Measurements from ENCODE around the gene KPNA2.

GRCh38 chr17:67825638-67826689 is 661 bp downstream of the BPTF start:
- RRBS = under 1% methylated on average over 13 of the region's 93 CpGs

GRCh38 chr17:68035627-68036722 is at the start of gene KPNA2:
TSS of gene KPNA2 (plus strand) at chr17:68035735.
- RRBS = under 1% methylated on average over 21 of the region's 74 CpGs

DNA sequence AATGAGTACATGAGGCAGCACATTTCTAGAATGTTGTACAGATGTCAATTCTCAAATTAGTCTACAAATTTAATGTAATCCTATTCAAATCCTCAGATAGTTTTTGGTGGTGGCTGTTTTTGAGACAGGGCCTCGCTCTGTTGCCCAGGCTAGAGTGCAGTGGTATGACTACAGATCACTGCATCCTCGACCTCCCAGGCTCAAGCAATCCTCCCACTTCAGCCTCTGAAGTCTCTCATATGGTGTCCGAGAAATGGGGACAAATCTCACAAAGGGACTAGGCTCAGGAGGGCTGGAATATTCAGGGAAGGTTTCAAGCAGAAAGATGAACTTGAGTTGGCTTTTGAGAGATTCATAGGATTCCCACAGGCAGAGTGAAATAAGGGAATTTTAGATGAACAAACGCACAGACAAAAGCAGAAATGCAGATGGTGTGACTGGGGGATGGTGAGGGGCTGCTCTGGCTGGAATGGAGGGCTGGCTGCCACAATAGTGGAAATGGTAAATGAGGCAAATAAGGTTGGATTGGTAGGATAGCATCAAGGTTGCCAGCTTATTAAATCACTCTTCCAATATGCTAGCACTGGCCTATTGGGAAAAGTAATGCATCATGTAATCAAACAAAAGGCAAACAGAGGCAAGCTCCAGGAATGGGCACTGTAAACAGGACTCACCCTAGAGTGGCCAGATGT is 89.0 kb downstream of the KPNA2 start:
- RRBS = no CpG with 5 or more reads among the region's 4 CpGs

GRCh38 chr17:68205199-68205605 is 42.6 kb upstream of the AMZ2 start:
- RRBS = 2% methylated on average over 12 of the region's 51 CpGs

- RRBS = 2% methylated on average over 15 of the region's 64 CpGs
Observed at GRCh38 chr17:68205606-68206295, 42.1 kb upstream of the AMZ2 start.

DNA sequence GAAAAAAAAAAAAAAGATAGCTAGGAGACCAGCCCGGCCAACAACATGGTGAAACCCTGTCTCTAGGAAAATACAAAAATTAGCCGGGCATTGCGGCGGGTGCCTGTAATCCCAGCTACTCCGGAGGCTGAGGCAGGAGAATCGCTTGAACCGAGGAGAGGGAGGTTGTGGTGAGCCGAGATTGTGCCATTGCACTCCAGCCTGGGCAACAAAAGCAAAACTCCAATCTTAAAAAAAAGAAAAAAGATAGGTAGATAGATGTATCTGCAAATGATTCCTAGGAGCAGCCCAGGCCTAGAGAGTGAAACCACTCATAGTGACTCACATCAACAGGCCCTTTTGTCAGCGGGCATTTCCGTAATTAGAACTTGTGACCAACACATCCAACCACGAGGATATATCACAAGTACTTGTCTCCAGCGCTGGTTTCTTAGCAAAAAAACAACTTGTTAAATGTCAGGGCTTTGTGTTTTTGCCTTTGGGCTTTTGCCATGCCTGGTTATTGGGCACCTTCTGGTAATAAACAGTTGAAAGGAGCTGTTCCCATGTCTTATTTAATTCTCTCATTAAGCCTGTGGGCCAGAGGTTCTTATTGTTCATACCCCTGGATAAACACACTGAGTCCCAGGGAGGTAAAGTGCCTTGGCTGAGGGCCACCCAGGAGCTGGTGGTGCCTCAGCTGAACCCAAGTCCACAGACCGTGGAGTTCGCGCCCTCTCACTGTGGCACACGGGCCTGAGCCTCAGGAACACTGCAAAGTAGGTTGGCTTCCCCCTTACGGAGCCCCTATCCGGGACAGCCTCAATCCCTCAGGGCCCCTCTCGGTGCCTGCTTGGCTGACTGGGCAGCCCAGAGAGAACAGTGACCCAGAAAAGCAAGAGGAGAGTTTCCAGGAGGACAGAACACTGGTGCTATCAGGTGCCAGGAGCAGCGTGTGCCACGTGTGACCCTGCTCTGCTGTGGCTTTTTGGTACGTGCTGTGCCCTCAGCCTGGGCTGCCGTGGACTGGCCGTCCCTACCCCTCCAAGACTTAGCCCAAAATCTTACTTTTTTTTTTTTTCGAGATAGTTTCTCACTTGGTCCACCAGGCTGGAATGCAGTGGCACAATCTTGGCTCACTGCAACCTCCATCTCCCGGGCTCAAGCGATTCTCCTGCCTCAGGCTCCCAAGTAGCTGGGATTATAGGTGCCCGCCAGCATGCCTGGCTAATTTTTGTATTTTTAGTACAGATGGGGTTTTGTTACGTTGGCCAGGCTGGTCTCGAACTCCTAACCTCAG is 12.6 kb upstream of the AMZ2 start:
- RRBS = no CpG with 5 or more reads among the region's 30 CpGs

- RRBS = no CpG with 5 or more reads among the region's 14 CpGs
Observed at GRCh38 chr17:68253185-68254049, 5.6 kb downstream of the AMZ2 start.

DNA sequence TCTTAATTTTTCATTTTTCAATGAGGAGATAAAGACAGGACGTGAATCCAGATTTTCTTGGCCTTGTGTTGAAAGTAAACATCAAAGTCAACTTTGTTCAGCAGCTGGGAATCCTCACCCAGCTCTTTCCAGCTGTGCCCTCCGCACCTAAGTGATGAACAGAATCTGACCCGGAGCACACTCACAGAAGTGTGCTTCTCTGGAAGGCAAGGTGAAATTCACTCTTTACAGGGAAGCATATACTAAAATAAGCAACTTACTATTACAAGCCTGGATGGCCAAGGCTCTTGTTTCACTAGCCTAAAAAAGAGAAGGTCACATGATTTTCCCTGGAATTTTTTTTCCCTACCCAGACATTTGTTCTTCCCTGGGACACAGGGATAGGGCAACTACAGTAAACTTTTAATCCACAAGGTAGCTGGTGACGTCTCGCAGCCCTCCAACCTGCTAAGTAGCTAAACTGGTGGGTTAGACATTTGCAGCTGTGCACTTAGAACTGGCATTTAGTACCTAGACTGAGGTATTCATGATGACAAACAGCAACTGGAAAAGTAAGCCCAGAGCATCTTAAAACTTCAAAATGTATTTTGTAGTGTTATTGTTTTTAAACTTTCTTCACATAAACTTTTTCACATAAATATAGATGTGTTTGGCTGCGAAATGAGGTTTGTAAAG is 3.1 kb downstream of the WIPI1 start:
- RRBS = no CpG with 5 or more reads among the region's 6 CpGs

- RRBS = 1% methylated on average over 16 of the region's 56 CpGs
Observed at GRCh38 chr17:68511123-68512185, 776 bp upstream of the PRKAR1A start.

- RRBS = no CpG with 5 or more reads among the region's 12 CpGs
Observed at GRCh38 chr17:68591500-68591915, 9.7 kb downstream of the FAM20A start.

GRCh38 chr17:68601590-68602492 is 674 bp upstream of the FAM20A start:
- RRBS = no CpG with 5 or more reads among the region's 9 CpGs

GRCh38 chr17:68611540-68612246 is 10.5 kb upstream of the FAM20A start:
- RRBS = no CpG with 5 or more reads among the region's 3 CpGs

DNA sequence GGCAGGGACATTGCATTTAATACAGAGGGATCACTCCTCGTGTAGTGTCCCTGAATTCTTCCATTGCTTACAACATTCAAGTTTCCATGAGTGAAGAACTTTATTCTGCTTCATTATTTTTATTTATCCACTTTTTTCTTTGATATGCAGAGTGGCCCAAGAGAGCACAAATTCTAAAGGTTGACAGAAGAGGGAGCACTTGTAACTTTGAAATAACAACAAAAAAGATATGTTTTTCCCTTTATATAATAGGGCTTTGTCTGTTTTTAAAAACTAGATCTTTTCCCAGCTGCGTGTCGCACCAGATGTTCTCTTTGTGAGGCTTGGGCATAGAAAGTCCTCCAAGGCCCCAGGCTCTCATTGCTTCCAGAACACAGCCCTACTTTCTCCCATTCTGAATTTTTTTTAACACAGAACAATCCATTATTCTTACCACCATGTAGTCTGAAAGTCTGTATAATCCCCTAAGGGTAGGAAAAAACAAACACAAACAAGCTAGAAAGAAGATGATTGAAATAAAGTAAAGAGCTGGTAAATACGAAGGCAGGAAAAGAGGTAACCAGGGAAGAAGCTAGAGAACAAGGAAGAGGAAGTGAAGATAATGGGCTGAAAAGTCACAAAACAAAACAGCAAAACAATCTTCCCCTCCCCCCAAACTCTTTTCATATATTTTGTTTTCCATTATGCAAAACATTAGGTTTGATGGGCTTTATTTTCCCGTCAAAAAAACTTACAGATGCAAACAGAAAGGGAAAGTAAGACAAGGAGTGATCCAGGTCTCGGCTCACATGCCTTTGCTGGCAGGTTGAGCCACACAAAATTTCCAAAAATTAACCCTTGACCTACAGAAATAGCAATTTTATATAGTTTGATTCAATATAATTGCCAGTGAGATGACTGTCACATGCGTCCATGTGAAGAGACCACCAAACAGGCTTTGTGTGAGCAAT is 160.4 kb downstream of the ABCA8 start:
- RRBS = no CpG with 5 or more reads among the region's 7 CpGs

DNA sequence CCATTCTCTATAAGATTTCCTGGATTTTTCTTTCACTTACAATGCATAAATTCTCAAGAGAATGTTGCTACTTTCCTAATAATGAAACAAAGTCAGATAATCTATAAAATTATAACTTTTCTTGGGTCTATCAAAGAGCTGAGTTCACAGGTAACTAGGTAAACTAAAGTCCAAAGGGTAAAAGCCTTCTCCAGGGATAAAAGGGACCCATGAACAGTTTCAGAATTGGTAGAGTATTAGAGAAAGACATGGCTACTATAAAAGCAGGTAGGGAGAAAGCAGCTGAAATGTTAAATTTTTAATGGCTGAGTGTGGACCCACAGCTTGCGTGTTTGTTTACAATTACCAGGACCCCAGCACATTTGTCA is 11.7 kb downstream of the ABCA8 start:
- RRBS = no CpG with 5 or more reads among the region's 1 CpG

GRCh38 chr17:68950885-68951406 is 4.2 kb downstream of the ABCA8 start:
- RRBS = no CpG with 5 or more reads among the region's 4 CpGs

GRCh38 chr17:68991511-68992482 is 36.6 kb upstream of the ABCA8 start:
- RRBS = no CpG with 5 or more reads among the region's 6 CpGs

- RRBS = no CpG with 5 or more reads among the region's 11 CpGs
Observed at GRCh38 chr17:68994523-68995624, 39.7 kb upstream of the ABCA8 start.

GRCh38 chr17:69130573-69131219 is 11.0 kb downstream of the ABCA6 start:
- RRBS = no CpG with 5 or more reads among the region's 7 CpGs

- RRBS = no CpG with 5 or more reads among the region's 5 CpGs
Observed at GRCh38 chr17:69322971-69323828, 3.7 kb downstream of the ABCA5 start.

DNA sequence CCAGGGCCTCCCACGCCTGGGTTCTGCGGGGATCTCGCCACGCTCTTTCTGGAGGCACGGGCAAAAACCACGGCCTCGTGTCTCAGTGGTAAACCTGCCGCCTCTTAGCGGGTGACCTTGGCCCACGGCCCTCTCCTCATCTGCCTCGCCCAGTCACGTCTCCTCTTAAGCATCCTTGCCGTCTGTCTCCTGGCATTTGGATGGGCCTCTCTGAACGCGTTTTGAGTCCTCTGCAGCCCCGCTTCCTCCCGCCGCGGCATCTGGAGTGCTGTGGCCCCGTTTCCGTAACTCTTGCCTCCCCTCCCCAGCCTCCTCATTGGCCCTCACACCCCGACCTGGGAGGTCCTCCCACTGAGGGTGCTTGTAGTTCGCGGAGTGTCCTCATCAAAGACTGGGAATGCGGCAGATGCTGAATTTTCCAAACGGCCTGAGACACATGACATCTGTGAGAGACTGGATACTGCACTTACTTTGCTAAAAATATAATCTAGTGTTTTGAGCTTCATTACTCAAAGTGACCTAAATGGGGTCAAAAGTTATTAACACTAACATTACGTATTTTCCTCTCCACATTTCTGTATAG is 570 bp upstream of the ABCA5 start:
- RRBS = no CpG with 5 or more reads among the region's 27 CpGs

All from HTR-8/SVneo (cell line).